CD14-positive monocyte (primary cell): Measurements from ENCODE around the gene ZC3H7A.

DNA sequence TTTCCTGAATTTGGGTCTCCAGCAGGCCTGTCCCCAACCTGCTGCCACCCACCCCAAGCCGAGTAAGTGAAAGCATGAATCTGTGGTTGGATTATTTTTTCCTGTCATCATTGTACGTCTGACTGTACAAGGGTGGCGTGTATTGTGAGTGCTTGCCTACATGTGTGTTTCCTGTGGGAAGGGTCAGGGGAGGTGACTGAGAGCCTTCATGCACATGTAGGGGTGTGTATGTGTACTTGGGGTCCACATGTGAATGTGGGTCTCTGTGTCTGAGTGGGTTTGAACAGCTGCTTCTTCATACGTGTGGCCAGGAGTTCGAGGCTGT lies 5.3 kb downstream of the TNP2 start:
- CAGE, long polyA plus RNA, result no peak

GRCh38 chr16:11495290-11495545 lies 31.8 kb downstream of the ENSG00000188897 start:
- CAGE, long polyA plus RNA, result no peak

DNA sequence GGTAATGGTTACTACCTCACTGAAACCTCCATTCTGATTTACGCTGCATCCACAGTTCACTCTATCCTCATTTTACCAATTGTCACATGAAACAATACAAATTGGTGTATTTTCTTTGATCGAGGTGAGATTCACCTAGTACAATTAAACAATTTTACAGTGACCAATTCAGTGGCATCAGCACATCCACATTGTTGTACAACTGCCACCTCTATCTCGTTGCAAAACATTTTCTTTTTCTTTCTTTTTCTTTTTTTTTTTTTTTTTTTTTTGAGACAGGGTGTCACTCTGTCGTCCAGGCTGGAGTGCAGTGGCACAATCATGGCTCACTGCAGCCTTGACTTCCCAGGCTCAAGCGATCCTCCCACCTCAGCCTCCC lies 13.4 kb upstream of the ENSG00000188897 start:
- CAGE, long polyA plus RNA, result no peak

DNA sequence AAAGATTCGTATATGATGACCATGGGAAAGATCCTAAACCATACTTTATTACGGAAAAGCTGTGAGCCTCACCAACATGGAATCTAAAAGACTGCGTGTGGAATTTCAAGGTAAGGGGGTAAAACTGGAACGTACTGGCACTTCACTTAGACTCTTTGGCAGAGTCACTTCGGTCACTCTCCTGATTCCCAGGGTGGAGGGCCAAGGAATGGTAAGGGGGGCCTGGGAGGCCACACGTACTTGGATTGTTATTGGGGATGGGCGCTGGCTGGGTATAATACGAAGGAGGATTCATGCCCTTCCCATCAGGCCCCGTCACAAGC lies 29.2 kb upstream of the ENSG00000188897 start:
- CAGE, long polyA plus RNA, result no peak

GRCh38 chr16:11669533-11670166 lies 1.4 kb downstream of the SNN start:
- CAGE, long polyA plus RNA, result no peak

- CAGE, long polyA plus RNA, result no peak
Observed at GRCh38 chr16:11706180-11707124, 36.2 kb downstream of the TXNDC11 start.

- CAGE, long polyA plus RNA, result no peak
Observed at GRCh38 chr16:11707673-11707980, 35.0 kb downstream of the TXNDC11 start.

GRCh38 chr16:11719498-11720315 lies 22.9 kb downstream of the TXNDC11 start:
- CAGE, long polyA plus RNA, result no peak

DNA sequence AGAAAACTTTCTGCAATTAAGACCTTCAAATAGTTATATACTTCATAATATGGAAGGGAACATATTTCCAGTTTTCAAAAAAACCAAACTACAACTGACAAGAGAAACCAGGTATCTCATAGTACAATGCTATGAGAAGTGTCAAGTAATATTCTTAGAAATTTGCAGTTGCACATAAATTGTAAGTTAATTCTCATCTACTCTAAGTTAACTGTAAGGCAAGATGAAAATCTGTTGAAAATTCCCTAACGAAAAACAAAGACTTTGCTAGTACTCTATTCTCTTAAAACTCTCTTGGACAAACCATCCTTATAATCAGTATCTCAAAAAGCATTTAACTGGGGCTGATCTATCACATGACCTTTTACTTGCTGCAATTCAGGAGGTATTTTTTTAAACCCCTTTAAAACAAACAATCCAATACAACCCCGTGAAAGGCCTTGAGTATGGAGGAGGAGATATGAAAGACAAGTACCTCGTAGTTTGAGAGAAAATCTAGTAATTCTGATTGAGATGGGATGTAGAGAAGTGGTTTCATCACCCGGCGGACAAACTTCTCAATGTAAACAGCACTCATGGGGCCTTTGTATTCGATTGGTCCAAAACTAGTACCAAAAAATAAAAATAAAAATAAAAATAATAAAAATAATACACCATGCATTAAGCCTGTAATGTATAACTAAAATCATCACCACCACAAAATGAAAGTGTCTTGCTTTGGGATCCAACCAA lies 12.3 kb downstream of the TXNDC11 start:
- CAGE, long polyA plus RNA, result no peak

DNA sequence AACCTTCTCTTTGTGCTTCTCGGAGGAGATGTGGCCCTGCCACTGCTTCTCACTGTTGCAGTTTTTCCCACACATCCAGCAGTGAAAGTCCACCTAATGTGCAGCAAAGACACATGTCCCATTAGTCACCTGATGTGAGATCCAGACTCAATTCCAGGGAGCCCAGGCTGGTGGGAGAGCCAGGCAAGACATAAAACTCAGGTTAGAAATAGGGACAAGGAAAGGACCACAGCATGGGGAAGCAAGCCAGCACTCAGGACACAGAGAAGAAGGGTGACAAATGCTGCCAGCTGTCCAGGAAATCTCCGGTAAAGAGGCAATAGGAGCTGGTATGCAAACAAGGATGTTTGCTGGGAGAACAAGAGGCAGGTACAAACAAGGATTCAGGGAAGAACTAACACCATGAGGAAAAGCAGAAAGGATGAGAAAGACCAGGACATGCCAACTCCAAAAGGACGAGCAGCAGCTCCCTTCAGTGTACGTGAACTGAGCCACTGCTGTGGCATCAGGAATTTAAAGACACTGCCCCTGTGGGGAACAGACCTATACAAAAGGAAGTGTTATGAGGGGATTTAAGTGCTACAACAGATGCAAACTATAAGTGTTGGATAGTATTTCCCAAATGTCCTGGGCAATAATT lies 10.2 kb upstream of the TXNDC11 start:
- CAGE, long polyA plus RNA, result no peak

GRCh38 chr16:11793482-11794265 lies 3.4 kb downstream of the ZC3H7A start:
- CAGE, long polyA plus RNA, result no peak

GRCh38 chr16:11796345-11797373 lies at the start of gene ZC3H7A:
TSS of gene ZC3H7A (minus strand) at chr16:11797258.
- CAGE, long polyA plus RNA, result no peak

DNA sequence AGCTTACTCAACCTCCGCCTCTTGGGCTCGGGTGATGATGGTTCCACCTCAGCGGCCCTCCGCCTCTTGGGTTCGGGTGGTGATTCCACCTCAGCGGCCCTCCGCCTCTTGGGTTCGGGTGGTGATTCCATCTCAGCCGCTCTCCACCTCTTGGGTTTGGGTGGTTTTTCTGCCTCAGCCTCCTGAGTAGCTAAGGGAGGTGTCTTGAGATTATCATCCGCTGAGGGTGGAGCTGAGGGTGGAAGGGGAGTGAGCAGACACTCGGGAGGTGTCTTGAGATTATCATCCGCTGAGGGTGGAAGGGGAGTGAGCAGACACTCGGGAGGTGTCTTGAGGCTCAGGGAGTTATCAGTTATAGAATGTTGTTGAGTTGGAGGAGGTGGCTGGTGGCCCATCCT lies 11.6 kb upstream of the GSPT1 start:
- CAGE, long polyA plus RNA, result no peak

- CAGE, long polyA plus RNA, result no peak
Observed at GRCh38 chr16:12038486-12039087, 62.1 kb downstream of the SNX29 start.

GRCh38 chr16:12075606-12076075 lies 99.1 kb downstream of the SNX29 start:
- CAGE, long polyA plus RNA, result no peak

DNA sequence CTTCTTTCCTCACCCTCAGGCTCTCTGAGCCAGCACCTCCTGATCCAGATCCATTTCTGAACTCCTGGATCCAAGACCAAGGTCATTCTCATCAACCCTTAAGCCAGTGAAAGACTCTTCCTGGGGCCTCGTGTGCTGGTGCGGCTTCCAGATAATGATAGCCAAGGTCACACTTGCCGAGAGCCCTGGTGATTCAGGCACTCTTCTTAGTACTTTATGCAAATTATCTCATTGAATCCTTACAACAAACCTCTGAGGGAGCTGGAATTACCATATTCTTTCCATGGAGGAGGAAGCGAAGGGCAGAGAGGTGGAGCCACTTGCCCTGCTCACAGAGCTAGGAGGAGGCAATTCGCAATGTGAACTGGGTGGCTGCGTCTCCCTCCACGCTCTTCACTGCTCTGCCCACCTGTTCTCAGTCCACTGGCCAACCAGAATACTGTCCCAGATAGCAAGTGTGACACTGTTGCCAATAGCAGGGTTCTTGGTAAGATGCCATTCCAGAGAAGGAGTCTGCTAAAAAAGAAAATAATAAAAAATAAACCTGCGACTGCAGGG lies 409.7 kb downstream of the SNX29 start:
- CAGE, long polyA plus RNA, result no peak

DNA sequence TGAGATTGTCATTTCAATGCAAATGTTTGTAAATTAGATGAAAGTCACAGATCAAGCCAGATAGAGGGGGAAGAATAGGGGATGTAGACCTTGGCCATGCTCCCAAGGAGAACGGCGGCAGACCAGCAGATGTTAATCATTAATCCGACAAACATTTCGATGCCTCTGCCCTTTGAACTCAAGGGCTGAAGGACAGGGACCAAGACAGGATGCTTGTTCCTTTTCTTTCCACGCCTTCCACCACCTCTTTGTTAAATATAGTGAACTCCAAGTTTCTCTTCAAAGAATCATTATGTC lies 190.4 kb downstream of the CPPED1 start:
- CAGE, long polyA plus RNA, result no peak

DNA sequence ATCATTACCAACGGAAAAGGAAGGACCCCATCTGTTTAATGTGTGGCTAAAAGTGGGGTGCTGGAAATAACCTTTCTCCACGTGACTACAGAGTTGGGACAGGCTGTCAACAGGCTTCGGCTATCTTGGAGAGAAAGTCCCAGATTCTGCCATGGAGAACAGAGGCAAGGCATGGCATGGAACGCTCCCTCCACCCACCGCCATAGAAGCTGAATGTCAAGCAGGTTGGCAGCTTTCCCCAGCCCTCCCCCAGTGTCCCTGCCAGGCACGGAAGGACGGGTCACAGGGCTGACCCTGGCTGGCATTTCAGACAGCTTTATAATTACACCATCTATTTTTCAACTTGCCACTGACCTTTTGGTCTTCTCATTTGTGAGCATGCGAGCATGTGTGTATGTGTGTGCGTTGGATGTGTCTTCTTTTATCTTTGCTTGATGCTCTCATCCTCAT lies 157.0 kb downstream of the CPPED1 start:
- CAGE, long polyA plus RNA, result no peak

- CAGE, long polyA plus RNA, result no peak
Observed at GRCh38 chr16:13935450-13935940, 15.5 kb downstream of the ERCC4 start.

- CAGE, long polyA plus RNA, result no peak
Observed at GRCh38 chr16:14004433-14004940, 66.6 kb upstream of the MRTFB start.